ENCODE results near the gene TPBGL.

DNA sequence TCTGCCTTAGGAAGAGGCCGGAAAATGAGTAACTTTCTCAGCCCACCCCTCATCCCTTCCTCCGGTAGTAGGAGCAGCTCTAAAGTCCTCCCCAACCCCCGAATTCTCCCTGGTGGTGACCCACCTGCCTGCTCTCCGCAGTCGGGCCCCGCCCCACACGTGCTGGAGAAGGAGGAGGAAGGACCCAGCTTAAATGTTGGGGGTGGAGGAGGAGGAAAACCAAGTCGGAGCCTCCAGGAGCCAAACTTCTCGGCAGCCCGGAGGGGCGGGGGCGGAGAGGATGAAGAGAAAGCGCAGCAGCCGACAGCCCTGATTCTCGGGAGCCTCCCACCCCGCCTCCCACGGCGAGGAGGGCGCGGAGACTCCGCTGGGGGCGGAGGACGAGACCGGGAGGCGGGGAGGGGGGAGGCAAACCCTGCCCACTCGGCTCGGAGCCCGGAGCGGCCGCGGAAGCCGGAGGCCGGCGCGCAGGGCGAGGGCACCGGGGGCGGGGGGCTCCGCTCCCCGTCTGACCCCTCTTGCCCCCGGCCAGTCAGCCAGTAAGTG lies at the start of gene TPBGL:
Gene TPBGL, plus strand, starts transcription at position 422 of the 546 bp plus-strand sequence.
- PRO-cap, 10 experiments: peak in 2 of 10 experiments; most common plus-strand start position 422 of the sequence (in 1)

DNA sequence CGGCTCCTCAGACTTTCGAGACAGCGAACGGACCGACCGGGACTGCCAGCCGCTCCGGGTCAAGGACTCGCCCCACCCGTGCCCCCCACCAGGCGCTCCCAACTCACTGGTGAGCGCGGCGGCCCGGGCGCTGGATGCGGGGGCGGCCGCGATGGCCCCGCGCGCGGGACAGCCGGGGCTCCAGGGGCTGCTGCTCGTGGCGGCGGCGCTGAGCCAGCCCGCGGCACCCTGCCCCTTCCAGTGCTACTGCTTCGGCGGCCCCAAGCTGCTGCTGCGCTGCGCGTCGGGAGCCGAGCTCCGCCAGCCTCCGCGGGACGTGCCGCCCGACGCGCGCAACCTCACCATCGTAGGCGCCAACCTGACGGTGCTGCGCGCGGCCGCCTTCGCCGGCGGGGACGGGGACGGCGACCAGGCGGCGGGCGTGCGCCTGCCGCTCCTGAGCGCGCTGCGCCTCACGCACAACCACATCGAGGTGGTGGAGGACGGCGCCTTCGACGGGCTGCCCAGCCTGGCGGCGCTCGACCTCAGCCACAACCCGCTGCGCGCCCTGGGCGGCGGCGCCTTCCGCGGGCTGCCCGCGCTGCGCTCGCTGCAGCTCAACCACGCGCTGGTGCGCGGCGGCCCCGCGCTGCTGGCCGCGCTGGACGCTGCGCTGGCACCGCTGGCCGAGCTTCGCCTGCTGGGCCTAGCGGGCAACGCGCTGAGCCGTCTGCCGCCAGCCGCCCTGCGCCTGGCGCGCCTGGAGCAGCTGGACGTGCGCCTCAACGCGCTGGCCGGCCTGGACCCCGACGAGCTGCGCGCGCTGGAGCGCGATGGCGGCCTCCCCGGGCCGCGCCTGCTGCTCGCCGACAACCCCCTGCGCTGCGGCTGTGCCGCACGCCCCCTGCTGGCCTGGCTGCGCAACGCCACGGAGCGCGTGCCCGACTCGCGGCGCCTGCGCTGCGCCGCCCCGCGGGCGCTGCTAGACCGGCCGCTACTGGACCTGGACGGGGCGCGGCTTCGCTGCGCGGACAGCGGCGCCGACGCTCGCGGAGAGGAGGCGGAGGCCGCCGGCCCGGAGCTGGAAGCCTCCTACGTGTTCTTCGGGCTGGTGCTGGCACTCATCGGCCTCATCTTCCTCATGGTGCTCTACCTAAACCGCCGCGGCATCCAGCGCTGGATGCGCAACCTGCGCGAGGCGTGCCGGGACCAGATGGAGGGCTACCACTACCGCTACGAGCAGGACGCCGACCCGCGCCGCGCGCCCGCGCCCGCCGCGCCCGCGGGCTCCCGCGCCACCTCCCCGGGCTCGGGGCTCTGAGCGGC lies 777 bp downstream of the TPBGL start:
- PRO-cap, 10 experiments: peak in 7 of 10 experiments; most common plus-strand start position 461 of the sequence (in 4); most common minus-strand start position 837 of the sequence (in 5)

DNA sequence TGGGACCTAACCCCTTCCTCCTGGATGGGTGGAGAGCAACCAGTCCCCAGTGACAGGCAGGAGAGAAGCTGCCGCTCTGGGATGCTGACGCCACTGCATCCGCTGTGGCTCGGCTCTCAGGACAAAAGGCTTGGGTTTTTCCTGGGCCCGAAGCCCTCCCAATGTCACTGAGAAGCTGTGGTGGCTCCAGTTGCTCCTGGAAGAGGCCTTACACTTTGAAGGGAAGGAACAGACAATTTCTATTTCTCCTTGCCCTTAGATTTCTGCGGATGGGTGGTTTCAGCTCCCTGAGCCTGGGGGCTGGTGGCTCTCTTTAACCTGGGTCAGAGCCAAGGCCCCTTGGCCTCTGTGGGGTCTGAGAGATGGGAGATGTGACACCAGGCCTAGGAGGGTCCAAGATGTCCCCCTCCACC lies 21.3 kb downstream of the TPBGL start:
- PRO-cap, 10 experiments: peak in 1 of 10 experiments; most common minus-strand start position 128 of the sequence (in 1)

- PRO-cap, 10 experiments: peak in 6 of 10 experiments; most common plus-strand start chr11:75351341 (in 6); most common minus-strand start chr11:75351269 (in 2)
Observed at GRCh38 chr11:75351001-75351383, 469 bp downstream of the ARRB1 start.

DNA sequence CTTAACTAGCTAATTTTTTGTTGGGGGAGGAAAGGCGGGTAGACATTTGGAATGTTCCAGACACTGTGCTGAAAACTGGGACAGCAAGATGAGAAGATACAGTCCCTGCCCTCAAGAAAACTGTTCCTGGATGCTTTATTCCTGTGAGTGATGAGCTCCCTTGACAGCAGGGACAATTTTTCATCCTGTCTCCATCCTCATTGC lies 21.0 kb upstream of the ARRB1 start:
- PRO-cap, 10 experiments: peak in 2 of 10 experiments; most common plus-strand start position 97 of the sequence (in 1)

DNA sequence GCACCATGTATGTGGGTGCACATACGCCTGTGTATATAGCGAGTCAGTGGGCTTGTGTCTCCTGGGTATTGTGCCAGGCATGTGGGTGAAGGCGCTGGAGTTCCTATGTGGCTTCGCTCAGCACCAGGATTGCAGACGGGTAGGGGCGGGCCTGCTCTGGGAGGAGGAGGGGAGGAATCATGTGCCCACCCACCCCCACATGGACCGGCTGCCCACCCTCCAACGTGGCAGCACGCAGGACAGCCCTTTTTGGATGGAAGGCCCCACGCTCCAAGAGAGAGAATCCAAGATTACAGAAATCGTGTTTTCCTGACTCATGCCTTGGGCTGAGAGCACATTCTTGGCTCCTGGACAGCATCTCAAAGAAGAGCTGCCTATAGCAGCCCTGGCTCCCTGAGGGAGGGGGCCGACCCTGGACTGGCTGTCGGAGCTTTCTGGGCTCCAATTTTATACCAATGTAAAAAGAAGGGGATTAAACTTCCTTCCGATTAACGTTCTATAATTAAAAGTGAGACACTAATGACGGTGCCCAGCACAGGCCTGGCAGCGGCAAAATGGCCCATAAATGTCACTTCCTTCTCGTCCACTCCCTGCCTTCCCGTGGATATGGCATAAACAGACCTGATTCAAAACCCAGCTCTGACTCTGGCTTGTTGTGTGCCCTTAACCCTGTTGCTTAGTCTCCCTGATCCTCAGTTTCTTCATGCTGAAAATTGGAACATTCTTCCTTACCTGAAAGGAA lies 3.9 kb upstream of the SERPINH1 start:
- PRO-cap, 10 experiments: no peak in any of the 10 experiments

GRCh38 chr11:75559066-75559908 lies 2.8 kb upstream of the SERPINH1 start:
- PRO-cap, 10 experiments: no peak in any of the 10 experiments

DNA sequence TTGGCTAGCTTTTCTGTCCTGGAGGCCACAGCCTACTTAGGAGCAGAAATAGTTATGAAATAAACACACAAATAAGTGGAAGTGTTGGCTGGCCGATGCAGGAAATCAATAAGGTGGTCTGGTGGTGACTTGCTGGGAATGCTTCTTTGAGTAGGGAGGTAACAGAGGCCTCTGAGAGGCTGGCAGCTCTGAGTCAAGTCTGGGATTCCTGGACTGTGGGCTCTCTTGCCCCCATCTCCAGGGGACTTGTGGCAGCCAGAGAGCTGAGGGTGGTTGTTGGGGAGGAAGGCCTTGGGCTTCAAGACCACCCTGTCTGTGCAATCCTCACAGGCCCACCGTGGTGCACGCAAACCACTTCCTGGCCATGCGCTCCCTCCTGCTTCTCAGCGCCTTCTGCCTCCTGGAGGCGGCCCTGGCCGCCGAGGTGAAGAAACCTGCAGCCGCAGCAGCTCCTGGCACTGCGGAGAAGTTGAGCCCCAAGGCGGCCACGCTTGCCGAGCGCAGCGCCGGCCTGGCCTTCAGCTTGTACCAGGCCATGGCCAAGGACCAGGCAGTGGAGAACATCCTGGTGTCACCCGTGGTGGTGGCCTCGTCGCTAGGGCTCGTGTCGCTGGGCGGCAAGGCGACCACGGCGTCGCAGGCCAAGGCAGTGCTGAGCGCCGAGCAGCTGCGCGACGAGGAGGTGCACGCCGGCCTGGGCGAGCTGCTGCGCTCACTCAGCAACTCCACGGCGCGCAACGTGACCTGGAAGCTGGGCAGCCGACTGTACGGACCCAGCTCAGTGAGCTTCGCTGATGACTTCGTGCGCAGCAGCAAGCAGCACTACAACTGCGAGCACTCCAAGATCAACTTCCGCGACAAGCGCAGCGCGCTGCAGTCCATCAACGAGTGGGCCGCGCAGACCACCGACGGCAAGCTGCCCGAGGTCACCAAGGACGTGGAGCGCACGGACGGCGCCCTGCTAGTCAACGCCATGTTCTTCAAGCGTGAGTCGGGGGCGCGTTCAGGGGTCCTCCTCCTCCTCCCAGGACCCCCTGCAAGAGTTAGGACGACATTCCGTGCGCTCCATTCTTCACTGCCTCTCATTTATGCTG lies 4.3 kb downstream of the SERPINH1 start:
- PRO-cap, 10 experiments: peak in 1 of 10 experiments; most common plus-strand start position 264 of the sequence (in 1)

GRCh38 chr11:75721645-75722595 lies 4.3 kb downstream of the MOGAT2 start:
- PRO-cap, 10 experiments: no peak in any of the 10 experiments

DNA sequence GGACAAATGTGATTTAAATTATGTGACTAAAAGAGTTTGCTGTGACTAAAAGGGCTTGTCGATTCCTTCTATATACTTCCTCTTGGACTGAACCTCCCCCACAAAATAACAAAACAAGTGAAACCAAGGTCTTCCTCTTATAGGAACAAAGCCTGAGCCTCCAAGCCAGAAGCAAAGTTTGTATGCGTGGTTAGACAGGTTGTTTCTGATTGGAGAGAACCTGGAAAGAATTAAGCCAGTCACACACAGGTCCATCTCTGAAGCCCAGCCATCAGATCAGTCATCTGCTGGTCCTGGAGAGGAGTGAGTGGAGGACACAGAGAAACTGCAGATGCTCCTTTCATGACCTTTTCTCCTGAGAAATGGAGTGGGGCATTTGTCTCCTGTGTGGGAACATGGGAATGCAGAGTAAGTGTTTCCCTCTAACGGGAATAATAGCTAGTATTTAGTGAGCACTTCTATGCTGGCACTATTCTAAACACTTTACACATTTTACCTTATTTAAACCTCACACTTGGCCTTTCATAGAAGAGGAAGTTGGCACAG lies 77.0 kb downstream of the UVRAG start:
- PRO-cap, 10 experiments: no peak in any of the 10 experiments

- PRO-cap, 10 experiments: peak in 2 of 10 experiments; most common plus-strand start chr11:76152391 (in 2); most common minus-strand start chr11:76152307 (in 1)
Observed at GRCh38 chr11:76152175-76152604, 54.1 kb downstream of the WNT11 start.

GRCh38 chr11:76209134-76210414 lies 3.3 kb upstream of the WNT11 start:
- PRO-cap, 10 experiments: peak in 3 of 10 experiments; most common plus-strand start chr11:76209635 (in 1); most common minus-strand start chr11:76209446 (in 1)

- PRO-cap, 10 experiments: no peak in any of the 10 experiments
Observed at GRCh38 chr11:76379119-76380166, 1.5 kb downstream of the THAP12 start.

DNA sequence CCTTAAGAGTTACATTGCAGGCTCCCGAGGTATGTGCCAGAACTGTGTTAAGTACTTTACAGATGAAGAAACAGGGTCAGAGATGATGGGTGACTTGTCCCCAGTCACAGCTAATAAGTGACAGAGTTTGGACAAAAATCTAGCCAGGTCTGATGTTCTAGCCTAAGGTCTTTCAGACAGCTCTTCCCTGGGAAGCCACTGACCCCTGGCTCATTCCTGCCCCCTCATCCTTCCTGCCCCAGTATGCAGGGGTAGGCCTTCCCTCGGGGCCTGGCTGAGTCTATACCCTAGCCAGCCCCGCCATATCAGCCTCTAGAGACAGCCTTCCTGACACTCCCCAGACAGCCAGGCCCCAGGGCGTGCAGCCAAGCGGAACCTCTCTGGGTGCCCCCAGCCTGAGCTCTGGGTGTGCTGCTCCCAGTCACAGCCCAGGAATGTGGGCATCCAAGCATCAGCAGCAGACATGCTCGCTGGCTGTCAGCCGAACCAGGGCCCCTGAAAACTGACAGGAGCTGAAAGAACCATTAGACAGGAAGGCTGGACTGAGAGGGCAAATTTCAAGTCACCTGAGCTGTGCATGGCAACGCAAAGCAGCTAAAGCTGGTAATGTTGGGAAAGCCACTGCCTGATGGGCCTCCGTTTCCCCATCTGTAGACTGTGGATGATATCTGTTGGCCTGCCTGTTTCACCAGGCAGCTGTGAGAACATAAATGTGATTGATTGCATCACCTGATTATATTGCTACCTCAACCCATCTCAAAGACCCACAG lies 93.3 kb downstream of the LRRC32 start:
- PRO-cap, 10 experiments: peak in 1 of 10 experiments; most common plus-strand start position 431 of the sequence (in 1); most common minus-strand start position 284 of the sequence (in 1)

DNA sequence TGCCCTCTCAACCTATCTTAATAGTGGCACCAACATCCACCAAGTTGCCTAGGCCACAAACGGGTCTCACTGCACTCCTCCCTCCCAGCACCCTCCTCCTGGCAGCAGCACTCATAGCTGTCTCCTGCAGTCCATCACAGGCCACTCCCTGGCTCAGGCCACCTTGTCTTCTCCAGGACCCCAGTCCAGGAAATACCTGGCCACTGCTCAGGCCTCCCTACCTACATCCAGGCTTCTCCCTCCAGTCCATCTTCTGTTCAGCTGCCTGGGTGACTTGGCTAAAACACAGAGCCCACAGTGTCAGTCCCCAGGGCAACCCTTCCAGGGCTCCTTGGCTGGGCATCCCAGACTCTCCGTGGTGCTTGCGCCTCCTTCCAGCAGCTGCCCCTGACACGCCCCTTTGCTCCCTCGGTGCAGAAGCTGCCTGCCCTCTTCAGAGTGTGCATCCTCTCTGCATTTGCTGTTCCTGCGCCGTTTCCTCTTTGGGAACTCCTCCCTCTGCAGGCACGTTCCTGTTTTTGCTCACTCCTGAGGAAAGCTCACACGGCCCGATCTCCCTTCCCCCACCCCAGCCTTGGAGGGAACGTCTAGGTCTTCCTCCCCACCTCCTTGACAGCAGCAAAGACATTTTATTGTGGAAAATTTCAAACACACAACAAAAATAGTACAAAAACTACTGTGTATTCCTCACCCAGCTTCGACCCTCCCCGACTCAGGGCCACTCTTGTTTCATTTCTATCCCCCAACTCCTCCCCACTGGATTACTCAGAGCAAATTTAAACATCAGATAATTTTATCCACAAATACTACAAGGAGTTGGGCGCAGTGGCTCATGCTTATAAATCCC lies 40.4 kb downstream of the LRRC32 start:
- PRO-cap, 10 experiments: no peak in any of the 10 experiments

DNA sequence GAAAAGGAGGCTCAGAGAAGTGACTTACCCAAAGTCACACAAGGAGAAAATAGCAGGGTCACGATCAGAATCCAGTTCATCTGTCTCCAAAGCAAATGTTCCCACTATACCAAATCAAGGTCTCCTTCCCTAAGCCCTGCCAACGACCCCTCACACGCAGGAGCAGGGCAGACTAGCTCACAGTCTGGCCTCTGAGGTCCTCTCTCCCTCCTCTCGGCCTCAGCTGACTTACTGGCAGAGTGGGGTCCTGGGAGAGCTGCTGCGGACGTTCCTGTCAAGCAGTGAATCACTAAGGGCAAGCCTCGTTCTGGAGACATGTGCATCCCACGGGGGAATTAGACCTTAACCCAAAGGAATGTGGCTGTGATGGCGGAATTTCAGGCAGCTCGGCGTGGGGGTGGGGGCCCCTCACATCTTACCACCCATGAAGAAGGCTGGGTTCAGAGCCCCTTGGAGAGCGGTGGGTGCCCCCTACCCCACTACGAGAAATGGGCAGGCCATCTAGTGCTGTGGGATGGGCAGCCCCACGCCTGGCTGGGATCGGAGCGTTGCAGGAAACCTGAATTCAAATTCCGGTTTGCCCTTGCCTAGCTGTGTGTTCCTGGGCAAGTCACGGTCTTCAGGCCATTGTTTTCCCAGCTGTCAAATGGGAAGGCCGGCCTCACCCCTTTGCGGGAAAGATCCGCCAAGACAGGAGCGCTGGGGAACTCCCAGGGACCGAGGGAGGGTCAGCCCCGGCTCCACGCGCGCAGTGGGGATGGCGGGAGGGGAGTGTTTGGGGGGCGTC lies 620 bp downstream of the LRRC32 start:
- PRO-cap, 10 experiments: peak in 2 of 10 experiments; most common plus-strand start position 274 of the sequence (in 1); most common minus-strand start position 225 of the sequence (in 2)

DNA sequence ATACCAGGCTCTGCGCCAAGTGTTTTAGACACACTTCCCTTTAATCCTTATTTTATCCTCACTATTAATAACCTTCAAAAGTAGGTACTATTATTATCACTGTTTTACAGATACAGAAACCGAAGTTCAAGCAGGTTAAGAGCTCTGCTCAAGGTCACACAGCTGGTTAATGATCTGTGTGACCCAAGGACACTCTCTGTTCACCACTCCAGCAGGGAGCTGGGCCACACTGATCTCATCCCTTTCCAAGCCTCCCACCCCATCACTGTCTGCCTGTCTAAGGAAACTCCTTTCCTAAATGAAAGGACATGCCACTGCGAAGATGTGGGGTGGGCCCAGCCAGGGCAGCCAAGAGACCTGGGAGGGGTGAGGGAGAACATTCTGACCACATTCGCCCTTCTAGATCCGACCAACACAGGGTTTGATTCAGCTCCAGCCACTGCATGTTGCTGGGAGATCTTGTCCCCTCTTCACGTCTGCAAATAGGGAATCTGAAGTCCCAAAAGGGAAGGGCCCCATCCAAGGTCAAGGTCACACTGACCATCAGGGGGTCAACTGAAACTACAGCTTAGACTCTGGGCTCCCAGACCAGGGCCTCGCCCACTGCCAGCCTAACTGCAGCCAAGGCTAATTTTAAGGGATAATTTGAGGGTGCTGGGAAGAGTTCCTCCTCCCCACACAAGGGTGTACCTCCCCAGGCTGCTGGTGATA lies 17.1 kb upstream of the TSKU start:
- PRO-cap, 10 experiments: no peak in any of the 10 experiments

GRCh38 chr11:76791479-76792370 lies 8.6 kb downstream of the TSKU start:
- PRO-cap, 10 experiments: no peak in any of the 10 experiments

- PRO-cap, 10 experiments: no peak in any of the 10 experiments
Observed at GRCh38 chr11:76799048-76799666, 16.0 kb downstream of the TSKU start.

DNA sequence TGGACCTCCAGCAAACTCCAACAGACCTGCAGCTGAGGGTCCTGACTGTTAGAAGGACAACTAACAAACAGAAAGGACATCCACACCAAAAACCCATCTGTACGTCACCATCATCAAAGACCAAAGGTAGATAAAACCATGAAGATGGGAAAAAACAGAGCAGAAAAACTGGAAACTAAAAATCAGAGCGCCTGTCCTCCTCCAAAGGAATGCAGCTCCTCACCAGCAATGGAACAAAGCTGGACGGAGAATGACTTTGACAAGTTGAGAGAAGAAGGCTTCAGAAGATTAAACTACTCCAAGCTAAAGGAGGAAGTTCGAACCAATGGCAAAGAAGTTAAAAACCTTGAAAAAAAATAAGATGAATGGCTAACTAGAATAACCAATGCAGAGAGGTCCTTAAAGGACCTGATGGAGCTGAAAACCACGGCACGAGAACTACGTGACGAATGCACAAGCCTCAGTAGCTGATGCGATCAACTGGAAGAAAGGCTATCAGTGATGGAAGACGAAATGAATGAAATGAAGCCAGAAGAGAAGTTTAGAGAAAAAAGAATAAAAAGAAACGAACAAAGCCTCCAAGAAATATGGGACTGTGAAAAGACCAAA lies 69.4 kb upstream of the B3GNT6 start:
- PRO-cap, 10 experiments: no peak in any of the 10 experiments

Data from Metastatic Breast Carcinoma in the Brain (tissue), 10 donors.